Ileum (tissue), 1 donor: ENCODE measurements around the genes LLGL1 and RNF112.

DNA sequence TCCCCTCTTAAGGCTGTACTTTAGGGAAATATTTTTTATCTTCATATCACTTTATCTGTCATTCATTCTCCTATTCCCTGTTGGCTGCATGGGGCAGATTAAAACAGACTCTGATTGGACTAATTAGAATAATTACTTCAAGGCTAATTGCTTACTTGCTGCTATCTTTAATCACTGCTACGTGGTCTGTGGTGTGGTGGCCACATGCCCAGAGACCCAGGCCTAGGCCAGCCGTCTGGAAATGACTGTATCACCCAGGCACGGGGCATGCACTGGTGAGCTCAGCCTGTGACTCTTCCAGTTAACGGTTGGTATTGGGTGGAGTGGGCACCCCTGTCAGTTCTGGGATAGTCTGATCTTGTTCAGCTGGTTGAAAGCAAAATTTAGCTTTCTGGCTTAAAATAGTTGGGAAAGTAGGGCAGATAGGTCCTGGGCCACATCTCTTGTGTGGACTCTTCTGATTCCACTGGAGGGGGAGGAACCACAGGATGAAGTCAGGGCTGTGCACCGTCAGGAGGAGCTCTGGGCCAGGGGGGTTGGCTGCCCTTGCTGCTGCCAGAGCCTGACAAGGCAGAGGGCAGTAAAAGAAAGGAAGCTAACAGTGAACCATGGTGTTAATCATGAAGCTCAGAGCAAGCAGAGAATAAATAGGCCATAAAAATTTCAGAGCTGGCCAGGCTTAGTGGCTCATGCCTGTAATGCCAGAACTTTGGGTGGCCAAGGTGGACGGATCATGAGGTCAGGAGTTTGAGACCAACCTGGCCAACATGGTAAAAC lies 4.7 kb downstream of the ALKBH5 start:
- PRO-cap = no peak

DNA sequence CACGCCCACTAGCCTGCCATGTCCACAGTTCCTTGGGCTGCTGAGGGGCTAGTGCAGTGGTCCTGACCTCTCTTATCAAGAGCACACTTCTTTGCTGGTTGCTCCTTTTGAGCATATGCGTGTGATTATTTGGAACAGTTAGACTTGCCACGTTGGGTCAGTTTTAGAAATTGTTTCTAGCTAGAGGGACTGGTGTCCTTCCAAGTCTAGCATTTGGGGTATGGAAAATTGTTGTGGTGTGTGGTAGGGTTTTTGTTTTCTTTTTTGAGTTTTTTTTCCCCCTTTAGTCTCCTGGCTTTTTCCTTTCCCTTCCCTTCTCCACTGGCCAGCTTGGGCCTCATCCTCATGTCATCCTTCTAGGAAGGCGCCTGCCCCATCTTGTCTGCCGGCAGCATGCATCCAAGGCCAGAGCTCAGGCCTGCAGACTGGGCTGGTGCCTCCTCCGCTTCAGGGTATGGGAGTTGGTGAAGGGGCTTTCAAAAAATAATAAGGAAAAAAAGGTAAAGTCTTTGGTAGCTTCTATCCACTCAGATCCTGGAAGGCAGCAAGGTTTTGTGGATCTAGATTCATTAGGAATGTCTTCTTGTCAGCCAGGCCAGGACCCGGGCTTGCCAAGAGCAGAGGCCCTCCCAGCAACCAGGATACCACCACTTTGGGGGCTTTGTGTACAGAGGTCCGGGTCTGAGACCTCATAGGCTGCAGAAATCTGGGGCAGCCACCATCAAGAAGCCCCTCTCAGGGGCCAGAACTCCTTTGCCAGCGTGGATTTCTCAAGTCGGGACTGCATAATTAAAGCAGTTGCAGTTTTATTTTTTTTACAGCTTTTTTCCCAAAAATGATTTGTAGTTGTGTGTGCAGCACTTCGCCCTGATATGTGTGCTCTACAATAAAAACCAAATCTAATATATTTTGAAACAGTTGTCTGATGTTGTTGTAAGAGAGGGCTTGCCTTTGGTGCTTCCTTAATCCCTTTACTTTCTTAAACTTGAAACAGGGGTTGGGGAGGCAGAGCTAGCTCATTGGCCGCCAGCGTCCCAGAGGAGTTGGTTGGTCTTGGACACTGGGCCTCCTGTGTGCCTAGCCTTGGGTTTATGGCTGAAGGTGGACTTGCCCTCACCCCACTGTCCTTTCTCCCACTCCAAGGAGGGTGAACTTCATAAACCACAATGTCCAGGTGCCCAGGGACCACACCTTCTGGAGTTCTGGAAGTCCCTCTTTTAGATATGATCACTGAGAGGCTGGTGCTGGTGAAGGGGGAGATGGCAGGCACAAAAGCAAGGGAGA lies 16.0 kb upstream of the LLGL1 start:
- PRO-cap = no peak

DNA sequence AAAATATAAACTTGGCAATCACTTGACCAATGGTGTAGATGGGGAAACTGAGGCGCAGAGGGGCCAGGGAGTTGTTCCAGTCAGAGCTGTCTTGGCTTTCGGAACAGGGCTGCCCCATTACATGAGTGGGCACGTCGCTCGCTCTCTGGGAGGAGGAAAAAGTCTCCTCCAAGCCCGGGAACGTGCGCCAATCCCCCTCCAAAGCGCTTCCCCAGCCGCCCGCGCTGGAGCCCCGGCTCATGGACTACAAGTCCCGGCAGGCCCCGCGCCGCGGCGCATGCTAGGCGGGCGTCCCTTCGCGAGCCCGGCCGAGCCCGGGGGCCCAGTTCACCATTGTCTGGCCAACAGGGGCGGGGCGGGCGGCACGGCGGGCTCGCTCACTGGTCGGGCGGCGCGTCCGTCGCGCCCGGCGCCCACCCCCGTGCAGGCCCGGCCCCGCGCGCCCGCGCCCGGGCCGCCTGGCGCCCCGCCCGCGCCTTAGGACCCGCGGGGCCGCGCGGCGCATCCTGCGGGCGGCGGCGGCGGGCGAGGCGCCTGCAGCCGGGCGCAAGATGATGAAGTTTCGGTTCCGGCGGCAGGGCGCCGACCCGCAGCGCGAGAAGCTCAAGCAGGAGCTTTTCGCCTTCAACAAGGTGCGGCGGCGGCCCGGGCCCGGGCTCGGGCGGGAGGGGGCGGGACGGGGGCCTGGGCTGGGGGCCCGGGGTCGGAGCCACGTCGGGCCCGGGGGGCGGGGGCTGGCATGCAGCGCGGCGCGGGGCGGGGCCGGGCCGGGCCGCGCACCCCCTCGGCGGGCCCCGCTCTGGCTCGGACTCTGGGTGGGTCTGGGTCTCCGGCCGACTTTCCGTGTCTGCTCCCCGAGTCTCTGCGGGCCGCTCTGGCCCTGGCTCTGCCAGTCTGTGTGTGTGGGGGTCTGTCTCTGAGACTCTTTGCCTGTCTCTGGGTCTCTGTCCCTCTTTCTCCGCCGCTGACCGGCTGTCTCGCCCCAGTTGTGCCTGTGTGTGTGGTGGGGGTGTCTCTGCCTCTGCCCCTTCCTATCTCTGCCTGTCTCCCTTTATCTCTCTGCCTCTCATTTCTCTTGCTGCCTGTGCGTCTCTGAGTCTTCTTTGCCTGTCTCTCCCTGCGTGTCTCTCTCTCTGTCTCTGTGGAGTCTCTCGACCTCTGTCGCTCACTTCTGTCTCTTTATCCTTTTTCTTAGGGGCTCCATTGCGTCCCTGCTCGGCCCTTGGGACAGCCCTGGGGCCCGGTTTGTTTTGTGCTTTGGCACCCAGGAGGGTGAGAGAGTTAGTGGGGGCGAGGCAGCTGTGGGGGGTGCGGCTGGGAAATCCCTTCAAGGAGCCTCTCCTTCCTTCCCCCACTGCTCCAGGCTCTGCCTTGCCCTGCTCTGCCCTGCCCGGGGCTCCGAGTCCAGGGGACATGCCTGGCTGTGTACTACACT lies at the start of gene LLGL1:
LLGL1 (plus strand) TSS at position 504 of the 1,435 bp plus-strand sequence.
- PRO-cap = bidirectional peak, plus-strand start at position 504 of the sequence, minus-strand start at position 213 of the sequence; unidirectional peak, plus-strand start at position 554 of the sequence

DNA sequence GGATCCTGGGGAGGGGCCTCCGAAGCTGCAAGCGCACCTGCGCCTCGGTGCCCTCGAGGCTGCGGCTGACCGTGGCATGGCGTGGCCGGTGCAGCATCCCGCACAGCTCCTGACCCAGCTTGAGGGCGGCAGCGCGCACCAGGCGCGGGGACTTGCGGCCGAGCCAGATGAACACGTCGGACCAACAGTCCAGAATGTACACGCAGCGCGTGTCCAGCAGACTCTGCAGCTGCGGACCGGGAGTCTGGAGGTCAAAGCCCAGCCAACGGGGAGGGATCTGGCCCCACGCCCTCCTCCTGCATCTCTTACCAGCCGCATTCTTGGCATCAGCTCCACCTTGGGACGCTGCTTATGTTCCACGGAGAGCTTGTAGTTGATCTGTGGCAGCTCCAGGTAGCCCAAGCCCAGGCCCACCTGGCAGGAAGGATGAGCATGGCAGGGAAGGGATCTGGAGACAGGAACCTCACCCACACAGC lies 10.9 kb downstream of the FLII start:
- PRO-cap = unidirectional peak, minus-strand start at position 225 of the sequence

- PRO-cap = no peak
Observed at GRCh38 chr17:18316032-18316714, 1.1 kb downstream of the SMCR8 start.

DNA sequence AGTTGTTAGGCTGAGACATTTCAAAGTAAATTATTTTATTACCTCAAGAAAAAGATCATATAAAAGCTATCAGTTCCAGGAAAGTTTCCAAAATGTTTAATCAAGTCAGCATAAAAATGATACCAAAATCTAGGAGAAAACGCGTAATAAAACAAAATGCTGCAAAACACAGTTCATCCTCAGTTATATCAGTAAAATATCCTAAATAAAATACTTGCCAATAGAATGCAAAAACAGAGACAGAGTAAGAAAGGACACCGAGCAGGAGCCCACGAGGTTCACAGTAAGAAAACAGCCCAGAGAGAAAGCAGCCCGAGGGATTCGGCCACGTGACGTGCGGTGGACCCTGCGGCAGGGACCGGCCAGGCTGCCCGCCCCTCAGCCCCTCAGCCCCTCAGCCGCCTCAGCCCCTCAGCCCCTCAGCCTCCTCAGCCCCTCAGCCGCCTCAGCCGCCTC lies 9.7 kb downstream of the TBC1D28 start:
- PRO-cap = no peak

DNA sequence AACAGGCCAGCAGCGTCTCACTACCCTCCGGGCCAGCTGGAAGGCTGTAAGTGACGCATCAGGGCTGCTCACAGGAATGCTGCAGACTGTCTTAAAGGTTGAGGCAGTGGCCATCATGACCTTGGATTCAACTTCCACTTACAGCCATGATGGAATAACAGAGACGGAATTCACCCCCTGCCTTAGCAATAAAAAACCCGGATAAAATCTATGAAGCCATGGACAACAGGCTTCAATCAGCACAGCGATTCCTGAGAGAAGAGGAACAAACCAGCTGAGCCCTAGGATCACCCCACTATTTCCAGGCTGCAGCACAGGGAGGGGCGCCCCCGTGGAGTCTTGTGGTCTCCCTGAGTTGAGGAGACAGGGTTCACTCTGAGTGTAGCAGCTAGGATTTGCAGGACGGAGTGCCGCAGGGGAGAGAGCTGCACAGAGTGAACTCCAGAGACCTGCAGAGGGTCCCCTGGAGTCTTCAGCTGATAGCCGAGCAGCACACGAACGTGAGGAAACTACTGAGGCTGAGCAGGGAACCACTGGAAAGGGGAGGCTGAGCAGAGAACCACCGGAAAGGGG lies 10.5 kb downstream of the FAM83G start:
- PRO-cap = no peak

- PRO-cap = unidirectional peak, plus-strand start at chr17:19011313
Observed at GRCh38 chr17:19011136-19011471, 6.5 kb upstream of the FAM83G start.

- PRO-cap = no peak
Observed at GRCh38 chr17:19250345-19250783, 13.2 kb downstream of the EPN2 start.

GRCh38 chr17:19305930-19306991 lies 56.3 kb downstream of the B9D1 start:
- PRO-cap = no peak

DNA sequence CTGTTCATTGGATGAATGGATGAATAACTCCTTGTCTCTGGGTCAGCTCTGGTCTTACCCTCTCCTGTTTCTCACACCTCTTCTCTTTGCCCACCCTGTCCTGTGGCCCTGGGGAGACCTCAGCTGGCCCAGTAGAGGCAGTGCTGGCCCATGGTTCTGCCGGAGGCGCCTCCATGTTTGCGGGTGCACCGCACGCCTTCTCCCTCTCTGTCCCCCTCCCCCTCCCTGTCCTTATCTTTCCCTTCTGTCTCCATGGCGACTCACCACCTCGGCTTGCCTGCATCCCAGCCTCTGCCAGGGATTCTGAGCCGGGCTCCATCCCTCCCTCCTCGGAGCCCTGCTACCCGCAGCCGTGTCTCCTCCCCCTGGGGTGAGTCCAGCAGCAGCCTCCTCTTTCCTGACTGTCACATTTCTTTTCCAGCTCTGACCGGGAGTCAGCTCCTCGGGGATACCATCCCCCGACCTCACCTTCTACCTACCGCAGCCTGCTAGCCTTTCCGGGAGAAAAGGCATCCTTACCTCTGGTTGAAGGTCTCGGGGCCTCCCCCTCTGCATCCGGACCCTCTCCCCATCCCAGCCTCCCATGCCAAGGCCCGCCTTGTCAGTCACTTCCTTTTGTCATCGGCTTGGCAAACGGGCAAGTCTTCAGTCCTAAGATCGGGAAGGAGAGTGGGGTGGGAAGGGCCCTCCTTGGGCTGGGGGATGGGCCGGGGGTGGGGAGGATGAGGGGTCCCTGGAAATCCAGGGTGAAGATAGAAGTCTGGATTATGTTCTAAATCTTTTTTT lies at the start of gene RNF112:
RNF112 (plus strand) TSS at position 407 of the 786 bp plus-strand sequence.
- PRO-cap = no peak

DNA sequence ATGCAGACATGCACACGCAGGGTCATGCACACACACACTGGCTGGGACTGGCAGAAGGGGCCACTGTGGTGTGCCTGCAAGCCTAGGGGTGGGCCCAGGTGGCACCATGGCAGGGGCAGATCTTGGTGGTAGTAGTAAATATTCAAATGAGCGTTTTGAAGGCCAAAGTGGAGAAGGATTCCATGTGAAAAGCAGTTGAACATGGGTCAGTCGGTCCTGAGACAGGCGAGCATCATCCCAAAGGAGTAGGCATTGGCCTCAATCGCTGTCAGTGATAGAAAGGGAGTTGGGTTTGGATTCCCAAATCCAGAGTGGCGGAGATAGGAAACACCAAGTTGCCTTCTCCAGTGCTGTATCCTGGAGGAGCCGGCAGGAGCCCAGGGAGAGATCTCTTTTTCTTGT lies 41.2 kb downstream of the RNF112 start:
- PRO-cap = no peak

DNA sequence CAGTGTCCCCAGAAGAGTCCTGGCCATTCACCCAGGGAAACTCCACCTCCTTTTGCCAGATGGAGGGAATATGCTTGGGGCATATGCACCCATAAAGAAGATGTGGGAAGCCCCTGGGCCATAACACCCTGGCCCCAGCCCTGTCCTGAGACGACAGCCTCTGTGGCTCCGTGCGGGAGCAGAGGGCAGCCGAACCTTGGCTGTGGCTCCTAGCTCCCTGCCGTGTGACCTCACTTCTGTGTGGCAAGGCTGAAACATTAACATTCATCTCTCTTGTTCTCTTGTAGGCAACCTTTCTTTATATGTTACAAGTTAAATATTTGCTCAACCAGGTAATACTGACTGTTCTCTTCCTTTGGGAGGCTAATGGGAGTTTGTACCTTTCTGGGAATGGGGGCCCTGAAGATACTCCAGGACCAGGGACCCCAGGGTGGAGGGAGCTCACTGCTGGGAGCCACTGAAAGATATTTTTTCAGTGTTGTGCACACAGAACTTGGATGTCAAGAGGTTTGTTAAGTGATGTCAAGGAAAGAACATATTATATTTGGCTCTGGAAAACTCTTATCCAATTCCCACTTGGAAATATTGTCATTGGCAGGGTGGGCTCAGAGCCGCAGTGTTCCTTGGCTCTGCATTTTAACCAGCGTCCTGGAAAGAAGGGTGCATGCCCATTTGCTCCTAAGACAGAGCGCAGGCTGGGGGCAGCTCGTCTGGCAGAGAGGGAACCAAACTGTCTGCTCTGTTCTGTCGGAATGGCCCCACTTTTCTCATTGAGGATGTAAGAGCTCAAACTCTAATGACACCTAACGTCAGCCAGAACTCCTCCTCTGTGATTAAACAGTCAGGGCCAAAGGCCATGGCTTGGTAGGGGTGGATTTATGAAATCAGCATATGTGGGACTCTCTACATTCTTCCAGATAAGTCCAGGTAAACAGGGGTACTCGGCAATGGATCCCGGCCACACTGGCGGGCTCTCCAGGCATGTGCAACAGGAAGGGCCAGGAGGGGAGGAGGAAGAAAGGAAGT lies 17.8 kb downstream of the SLC47A1 start:
- PRO-cap = no peak

GRCh38 chr17:19578488-19579289 lies 45.0 kb downstream of the SLC47A1 start:
- PRO-cap = no peak

GRCh38 chr17:20063385-20064638 lies 54.7 kb downstream of the SPECC1 start:
- PRO-cap = no peak

DNA sequence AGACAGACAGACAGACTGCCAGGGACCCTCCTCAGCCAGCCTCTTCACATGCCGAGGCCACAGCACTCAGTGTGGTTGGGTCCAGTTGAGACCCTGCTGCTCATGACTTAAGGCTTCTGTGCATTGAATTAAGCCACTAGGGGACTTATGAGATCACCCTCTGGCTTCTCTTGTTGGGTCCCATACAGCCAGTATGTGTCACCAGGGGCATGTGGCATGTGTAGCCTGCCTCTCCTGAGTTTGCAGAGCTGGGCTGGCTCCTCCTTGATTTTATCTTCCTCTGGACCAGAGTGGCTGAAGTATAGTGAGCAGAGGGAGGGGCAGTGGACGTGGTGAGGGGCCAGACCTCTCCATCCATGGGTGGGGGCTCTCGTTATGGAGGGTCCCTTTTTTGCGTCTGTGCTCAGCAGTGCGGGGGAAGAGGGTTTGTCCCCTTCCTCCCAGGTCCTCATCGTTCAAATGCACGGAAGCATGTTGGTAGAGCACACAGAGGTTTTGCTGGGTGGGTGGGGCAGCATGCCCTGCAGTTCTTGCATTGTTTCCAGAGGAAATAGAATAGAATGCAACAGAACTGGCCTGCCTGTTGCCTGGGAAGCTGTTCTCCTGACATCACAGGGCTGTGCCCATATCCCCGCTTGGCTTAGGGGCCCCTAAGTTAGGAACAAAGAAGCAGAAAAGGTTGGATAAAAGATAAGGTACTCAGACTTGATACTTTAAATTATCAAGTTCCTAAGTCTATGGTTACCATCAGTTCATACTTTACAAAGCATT lies 77.4 kb downstream of the SPECC1 start:
- PRO-cap = no peak

DNA sequence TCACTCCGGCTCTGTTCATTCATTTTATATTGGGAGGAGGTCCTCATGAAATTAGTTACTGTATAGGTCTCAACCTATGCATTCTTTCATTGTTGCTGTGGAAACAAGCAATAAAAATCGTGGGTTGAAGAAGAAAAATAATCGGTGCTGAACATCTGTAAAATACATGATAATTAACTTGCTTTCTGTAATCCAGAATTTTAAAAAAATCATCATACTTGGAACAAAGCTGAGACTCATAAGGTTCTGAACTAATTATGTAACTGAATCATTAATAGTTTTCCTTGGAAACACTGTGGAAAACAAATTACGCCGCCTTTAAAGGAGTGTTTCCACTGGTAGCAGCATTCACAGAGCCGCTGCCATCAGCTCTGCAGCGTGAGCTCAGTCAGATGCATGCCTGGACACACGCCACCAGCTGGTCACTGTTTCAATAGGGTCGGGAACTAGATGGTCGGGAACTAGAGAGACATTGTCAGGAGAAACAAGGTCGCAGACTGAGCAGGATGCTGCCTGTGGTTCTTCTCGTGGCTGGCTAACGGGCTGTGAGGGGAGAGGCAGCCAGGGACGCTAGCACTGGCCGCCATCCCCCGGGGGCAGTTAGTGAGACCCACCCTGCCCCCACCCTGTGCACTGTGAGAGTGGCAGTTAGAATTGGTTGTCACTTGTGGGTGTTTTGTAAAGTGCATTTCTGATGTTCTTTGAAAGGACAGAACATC lies 86.1 kb downstream of the SPECC1 start:
- PRO-cap = unidirectional peak, plus-strand start at position 478 of the sequence

DNA sequence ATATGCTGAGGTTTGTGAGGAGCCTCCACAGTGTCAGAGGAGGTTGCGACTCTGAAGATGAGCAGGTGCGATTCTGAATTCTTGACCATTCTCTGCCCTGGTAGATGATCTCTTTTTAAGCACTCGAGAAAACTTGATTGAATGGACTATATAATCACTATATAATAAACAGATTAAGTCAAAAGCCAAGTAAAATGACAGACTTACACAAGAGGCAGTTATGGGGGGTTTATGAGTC lies 206.0 kb downstream of the SPECC1 start:
- PRO-cap = no peak

GRCh38 chr17:20300030-20301130 lies 167.0 kb downstream of the LGALS9B start:
- PRO-cap = no peak

GRCh38 chr17:20301131-20301461 lies 166.2 kb downstream of the LGALS9B start:
- PRO-cap = no peak